ENCODE measurements around a stretch of chr17.

GRCh38 chr17:81093981-81094576, 59.1 kb downstream of the BAIAP2 start:
- RRBS, result 61% methylated on average over 2 of the region's 11 CpGs

GRCh38 chr17:81245199-81246124, 6.3 kb downstream of the NDUFAF8 start:
- RRBS, result 96% methylated on average over 7 of the region's 43 CpGs

DNA sequence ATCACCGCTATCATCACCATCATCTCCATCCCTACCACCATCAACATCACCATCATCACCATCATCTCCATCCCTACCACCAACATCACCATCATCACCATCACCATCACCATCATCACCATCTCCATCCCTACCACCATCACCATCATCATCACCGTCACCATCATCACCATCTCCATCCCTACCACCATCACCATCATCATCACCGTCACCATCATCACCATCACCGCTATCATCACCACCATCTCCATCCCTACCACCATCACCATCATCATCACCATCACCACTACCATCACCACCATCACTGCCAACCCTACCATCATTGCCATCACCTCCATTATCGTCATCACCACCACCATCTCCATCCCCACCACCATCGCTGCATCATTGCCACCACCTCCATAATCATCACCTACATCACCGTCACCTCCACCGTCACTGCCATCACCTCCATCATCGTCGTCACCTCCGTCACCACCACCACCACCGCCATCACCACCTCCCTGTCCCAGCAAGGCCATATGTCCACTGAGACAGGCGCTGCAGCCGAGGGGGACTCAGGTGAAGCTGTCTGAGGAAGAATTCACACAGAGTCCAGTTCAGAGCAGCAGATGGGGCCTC, 14.6 kb downstream of the NDUFAF8 start:
- RRBS, result no CpG with 5 or more reads among the region's 14 CpGs

- RRBS, result no CpG with 5 or more reads among the region's 12 CpGs
These were observed 3.4 kb upstream of the SLC38A10 start for GRCh38 chr17:81298477-81299031.

- RRBS, result 56% methylated on average over 3 of the region's 16 CpGs
These were observed 4.2 kb upstream of the SLC38A10 start for GRCh38 chr17:81299195-81299815.

- RRBS, result 38% methylated on average over 9 of the region's 34 CpGs
These were observed 34.6 kb upstream of the SLC38A10 start for GRCh38 chr17:81329251-81330592.

DNA sequence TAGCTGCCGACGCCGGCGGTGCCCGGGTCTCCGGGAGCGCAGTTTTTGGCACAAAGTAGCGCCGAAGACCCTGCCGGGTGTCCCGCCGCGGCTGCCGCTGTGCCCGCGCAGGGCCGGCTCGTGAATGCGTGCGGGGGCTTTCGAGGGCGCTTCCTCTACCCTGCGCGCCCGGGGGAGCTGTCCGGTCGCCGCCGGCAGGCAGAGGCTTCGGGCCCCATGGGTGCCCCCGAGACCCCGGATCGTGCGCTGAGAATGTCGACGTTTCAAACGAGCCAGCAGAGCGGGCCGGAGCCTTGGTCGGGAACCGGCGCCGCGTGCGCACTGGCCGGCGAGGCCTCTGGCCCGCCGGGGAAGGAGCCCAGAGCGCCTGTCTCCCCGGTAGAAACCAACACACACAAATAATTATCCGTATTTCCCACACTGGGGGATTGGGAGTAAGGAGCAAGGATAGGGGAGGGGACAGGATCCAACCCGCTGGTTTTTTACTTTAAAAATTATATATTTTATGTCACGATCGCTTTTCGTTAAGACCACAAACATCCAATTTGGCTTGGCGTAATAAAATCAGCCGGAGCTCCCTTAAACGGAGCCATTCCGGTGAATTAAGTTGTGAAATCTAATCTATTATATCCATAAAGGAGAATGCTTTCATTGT, 46.7 kb upstream of the SLC38A10 start:
- RRBS, result 36% methylated on average over 31 of the region's 60 CpGs

GRCh38 chr17:81346304-81346566, 49.0 kb upstream of the BAHCC1 start:
- RRBS, result 4% methylated on average over 16 of the region's 29 CpGs

- RRBS, result 41% methylated on average over 8 of the region's 39 CpGs
These were observed 48.5 kb upstream of the BAHCC1 start for GRCh38 chr17:81346567-81347272.

DNA sequence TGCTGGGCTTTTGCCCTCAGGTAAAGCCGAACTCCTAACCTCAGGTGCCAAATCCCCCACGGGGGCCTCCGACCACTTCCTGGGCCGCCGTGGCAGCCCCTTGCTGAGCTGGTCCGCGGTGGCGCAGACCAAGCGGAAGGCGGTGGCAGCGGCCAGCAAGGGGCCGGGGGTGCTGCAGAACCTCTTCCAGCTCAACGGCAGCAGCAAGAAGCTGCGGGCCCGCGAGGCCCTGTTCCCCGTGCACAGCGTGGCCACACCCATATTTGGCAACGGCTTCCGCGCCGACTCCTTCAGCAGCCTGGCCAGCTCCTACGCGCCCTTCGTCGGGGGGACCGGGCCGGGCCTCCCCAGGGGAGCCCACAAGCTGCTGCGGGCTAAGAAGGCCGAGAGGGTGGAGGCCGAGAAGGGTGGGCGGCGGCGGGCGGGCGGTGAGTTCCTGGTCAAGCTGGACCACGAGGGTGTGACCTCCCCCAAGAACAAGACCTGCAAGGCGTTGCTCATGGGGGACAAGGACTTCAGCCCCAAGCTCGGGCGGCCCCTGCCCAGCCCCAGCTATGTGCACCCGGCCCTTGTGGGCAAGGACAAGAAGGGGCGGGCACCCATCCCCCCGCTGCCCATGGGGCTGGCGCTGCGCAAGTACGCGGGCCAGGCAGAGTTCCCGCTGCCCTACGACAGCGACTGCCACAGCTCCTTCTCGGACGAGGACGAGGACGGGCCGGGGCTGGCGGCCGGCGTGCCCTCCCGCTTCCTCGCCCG, 51.6 kb downstream of the ACTG1 start:
- RRBS, result no CpG with 5 or more reads among the region's 61 CpGs

GRCh38 chr17:81464447-81465541, 47.8 kb downstream of the ACTG1 start:
- RRBS, result no CpG with 5 or more reads among the region's 20 CpGs

DNA sequence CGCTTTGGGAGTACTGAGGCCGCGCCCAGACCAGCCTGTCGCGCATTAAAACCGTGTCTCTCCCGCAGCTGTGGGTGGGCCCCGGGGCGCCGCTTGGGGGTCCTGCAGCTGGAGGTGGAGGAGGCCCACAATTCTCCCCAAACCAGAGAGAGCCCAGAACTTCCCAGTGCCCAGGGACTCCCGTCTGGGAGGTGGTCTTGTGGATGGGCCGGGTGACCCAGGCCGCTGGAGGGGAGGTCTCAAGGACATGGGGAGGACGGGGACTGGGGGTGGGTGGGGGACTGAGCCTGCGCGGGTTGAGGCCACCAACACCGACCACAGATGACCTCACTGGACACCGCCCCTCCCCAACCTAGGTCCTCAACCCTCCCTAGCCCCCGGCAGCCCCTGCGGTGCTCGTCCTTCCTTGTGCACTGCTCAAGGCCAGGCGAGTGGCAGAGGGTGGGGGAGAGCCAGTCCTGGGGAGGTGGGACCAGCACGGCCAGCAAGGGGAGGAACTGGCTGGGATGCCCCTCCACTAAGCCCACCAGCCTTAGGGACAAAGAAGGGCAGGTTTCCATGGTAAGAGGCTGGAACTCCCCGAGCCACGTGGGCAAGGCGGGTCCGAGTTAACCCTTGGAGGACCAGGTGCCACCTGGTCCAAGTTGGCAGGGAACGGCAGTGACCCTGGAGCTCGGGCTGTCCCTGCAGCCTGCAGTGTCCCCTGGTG, 9.0 kb downstream of the FSCN2 start:
- RRBS, result 1% methylated on average over 6 of the region's 29 CpGs

- RRBS, result no CpG with 5 or more reads among the region's 20 CpGs
These were observed 2.0 kb downstream of the FAAP100 start for GRCh38 chr17:81550150-81550648.

DNA sequence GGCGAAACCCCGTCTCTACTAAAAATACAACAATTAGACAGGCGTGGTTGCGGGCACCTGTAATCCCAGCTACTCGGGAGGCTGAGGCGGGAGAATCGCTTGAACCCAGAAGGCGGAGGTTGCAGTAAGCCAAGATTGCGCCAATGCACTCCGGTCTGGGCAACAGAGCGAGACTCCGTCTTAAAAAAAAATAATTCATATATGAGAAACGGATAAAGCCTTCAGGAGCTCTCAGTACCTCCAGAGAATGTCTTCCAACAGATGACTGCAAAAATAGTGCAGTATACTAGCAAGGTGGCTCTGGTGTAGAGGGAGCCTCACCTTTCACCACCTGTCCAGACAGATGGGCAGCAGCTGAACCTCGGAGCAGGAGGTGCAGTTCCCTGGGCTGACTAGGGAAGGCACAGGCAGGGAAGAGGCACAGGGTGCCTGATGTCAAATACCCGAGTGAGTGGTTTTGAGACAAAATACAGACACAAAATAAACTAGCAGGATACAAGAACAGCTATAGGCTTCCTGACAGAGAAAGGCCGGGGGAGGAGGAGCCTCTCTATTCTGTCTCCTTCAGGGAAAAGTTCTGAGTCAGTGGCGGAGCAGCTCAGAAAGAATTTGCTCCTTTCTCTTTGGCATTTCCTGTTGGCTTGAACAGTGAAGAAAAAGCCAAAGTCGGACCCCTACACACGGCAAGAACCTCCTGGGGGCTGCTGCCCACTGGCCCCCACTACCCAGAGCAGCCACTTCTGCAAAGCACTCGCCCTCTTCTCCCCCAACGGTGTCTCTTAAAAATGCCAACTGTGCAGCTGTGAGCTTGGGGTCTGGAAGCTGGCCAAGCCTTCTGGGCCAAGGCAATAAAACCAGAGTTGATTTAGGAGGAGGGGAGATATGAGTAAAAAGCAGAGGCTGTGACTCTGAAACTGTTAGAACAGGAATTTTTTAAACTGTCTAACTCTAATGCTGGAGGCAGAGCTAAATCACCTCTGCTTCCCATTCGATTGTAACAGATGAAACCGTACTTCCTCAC, 14.3 kb upstream of the FAAP100 start:
- RRBS, result no CpG with 5 or more reads among the region's 23 CpGs

- RRBS, result 12% methylated on average over 7 of the region's 45 CpGs
These were observed 23.6 kb downstream of the SLC25A10 start for GRCh38 chr17:81735160-81736531.

DNA sequence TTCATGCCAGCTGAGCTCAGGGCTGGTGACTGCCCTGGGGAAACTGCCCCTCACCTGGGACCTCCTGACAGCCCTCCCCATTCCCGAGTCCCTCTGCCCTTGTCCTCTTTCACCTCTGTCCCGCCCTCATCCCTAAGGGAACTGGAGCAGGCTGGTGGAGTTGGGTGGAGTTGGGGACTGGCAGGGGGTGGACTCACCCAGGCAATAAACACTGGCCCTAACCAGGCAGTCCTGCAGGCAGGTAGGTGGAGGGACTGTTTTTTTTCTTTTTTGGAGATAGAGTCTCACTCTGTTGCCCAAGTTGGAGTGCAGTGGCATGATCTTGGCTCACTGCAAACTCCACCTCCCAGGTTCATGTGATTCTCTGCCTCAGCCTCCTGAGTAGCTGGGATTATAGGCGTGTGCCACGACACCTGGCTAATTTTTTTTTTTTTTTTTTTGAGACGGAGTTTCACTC, 11.7 kb downstream of the GCGR start:
- RRBS, result no CpG with 5 or more reads among the region's 5 CpGs

DNA sequence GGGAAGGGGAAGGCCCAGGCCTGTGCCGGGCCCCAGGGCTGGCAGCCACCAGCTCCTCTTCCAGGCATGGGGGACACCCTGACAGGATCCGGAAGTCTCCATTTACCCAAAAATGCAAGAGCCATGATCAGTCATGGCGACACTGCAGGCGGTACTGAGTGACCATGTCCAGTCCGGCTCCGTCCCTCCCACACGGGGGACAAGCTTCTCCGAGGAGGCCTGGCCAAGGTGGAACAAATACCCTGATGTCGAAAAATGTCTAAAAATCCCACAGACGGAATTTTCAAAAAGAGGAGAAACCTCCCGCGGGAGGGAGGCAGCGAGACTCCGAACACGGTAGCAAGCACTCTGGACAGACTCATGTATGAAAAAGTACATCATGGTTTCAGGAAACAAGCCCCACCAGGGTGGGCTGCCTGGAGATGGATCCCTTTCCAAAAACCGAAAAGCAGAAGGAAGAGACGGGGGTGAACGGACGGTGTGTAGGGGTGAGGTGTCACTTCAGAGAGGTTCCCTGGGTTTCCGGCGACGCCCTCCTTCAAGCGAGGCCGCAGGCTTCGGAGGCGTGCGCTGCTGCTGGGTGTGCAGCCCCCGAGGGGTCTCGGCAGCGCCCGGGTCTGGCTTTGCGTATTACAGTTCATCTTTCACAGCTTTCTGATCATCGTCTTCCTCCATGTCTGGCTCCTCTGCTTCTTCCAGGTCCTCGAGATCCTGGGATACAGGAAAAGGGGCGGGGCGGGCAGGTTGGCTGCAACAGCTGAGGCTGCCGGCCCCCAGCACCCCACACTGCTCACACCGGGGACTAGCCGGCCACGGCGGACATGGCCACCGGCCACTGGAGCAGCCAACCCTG, 8.8 kb upstream of the PPP1R27 start:
- RRBS, result 97% methylated on average over 13 of the region's 42 CpGs

DNA sequence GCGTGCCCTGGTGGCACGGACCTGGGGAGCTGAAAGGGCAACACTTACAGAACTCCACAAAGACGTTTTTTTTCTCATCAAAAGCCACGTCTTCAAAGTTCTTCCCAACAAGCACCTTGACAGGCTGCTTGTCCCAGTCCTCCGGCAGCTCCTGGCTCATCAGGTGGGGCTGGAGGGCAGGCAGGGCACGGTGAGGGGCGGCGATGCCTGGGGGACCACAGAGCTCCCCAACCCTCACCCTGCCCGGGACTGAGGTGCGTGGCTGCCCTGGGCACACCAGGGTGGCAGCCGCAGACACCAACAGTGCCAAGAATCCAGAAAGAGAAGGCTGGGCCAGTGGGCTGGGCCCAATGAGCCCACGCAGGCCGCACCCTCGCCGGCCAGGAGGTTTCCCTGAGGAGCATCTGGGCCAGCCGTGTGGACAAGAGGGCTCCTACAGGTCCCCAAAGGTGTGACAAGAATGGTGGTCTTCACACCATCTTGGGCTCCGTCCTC, 11.0 kb upstream of the PPP1R27 start:
- RRBS, result 100% methylated on average over 2 of the region's 17 CpGs

- RRBS, result no CpG with 5 or more reads among the region's 28 CpGs
These were observed 1.9 kb downstream of the P4HB start for GRCh38 chr17:81858245-81859033.

- RRBS, result no CpG with 5 or more reads among the region's 15 CpGs
These were observed 1.3 kb downstream of the P4HB start for GRCh38 chr17:81859034-81859419.

Measured in GM19240 (cell line).